ENCODE results near the genes OR1I1 and CYP4F22.

DNA sequence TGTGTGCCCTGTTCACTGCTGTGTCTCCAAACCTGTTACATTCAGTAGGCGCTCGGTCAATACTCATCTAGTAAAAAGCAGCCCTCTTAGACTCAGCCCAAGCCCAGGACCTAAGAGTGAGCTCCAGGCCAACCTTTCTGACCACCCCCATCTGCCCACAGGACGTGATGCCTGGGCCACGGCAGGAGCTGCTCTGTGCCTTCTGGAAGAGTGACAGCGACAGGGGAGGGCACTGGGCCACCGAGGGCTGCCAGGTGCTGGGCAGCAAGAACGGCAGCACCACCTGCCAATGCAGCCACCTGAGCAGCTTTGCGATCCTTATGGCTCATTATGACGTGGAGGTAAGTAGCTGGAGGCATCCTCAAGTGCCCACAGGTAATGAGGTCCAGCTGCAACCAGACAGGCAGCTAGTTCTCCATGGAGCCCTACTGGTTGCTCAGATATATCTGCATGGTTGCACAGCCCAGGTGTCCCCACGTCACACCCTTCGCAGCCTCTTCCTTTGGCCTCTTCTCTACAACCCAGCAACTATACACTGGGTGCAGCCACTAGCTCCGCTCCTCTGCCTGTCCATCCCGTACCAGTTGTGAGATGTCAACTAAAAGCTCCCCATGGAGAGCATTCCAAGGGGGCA is 14.8 kb downstream of the DDX39A start:
- PRO-cap, result no peak
- RAMPAGE, long total RNA, 4 experiments, result no peak in any of the 4 experiments

DNA sequence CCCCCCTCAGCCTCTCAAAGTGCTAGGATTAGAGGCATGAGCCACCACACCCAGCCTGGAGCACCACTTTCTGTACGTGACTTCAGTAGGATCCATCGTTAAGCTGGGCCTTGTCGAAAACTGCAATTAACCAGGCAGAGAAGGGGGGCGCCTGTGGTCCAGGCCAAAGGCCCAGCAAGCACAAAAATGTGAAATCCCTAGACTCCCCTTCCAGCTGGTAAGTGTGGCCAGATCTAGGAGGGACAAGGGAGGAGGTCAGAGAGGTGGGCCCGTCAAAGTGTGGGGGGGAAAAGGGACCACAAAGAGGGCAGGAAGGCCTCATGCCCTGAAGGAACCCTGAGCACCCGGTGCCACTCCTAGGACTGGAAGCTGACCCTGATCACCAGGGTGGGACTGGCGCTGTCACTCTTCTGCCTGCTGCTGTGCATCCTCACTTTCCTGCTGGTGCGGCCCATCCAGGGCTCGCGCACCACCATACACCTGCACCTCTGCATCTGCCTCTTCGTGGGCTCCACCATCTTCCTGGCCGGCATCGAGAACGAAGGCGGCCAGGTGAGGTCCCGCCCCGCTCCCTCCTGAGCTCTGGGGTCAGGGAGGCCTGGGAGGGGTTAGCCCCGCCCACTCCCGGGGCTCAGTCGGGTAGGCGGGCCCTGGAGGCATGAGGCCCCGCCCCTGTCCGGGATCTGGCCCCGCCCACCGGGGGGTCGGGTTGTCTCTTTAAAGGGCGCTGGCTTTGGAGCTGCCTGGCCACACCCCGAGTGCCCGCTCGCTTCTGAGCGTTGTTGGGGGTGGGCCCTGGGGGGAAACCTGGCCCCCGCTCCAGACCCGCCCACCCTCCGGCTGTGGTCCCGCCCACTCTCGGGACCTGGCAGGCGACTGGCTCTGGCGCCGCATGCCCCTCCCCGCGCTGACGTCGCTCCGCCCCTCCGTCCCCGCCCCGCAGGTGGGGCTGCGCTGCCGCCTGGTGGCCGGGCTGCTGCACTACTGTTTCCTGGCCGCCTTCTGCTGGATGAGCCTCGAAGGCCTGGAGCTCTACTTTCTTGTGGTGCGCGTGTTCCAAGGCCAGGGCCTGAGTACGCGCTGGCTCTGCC is 13.4 kb downstream of the DDX39A start:
- PRO-cap, result no peak
- RAMPAGE, long total RNA, 4 experiments, result no peak in any of the 4 experiments

DNA sequence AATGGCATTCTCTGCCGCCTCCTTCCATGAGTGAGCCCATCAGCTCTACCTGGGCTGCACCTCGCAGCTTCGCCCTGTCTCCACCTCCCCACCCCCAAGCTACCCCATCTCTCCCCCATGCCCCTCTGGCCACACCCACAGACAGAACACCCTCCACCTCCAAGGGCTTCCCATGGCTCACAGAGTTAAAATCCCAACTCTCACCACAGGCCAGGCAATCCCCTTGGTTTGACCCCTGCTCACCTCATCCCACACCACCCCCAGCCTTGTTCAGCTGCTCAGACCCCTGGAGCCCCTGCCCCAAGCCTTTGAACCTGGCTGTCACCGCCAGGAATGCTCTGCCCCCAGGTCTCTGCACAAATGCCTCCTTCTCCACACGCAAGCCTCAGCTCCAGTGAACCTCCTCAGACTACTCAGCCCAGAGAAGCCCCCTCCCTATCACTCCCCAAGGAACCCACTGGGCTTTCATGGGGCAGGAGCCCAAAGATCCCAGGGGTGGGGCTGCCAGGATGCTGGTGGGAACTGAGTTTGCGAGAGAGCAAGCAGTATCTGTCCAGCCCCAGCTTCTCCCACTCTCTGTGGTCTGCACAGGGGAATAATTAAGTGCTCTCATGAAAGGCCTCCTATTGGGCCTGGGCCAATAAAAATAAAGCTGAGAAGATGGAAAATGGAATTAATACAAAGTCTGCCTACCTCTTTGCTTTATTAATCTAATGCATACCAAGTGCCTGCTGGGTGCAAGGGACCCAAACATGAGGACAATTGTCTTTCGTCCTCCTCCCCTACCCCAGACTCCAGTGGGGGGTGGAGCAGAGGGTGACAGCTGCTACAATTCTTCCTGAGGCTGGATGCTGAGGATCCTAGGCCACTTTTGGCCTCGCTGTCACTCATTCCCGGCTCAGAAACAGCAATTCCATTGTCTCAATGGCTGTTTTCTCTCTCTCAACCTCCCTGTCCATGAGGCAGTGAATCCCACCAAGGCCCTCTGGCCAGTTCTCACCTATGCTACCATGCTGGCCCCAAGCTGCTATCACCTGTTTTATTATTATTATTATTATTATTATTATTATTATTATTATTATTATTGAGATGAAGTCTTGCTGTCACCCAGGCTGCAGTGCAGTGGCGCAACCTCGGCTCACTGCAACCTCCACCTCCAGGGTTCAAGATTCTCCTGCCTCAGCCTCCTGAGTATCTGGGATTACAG is 5.5 kb downstream of the DDX39A start:
- PRO-cap, result no peak
- RAMPAGE, long total RNA, 4 experiments, result no peak in any of the 4 experiments

DNA sequence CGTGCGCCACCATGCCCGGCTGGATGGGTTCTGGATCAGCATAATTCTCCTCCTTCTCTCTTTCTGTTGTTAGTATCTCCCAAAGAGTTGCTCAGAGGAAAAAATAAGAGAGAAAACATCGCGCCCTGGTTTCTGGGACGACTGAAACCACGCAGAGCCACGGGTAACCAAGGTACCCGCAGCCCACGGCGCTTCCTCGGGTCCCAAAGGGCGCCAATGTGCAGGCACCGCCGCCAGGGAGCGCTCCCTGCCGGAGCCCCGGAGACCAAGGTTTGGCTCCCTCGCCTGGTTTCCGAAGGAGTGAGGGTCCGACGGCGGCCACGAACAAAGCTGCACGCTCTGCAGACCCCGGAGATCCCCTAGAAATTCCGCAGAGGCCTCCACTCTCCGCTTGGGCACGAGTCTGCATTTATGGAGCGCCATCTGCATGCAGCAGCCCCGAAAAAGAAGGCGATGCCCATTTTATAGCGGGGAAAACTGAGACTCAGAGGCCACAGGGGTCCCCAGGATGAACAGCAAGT is 1.2 kb upstream of the PKN1 start:
- PRO-cap, result no peak
- RAMPAGE, long total RNA, 4 experiments, result no peak in any of the 4 experiments

GRCh38 chr19:14450166-14450886 is 17.2 kb downstream of the PKN1 start:
- PRO-cap, result no peak
- RAMPAGE, long total RNA, 4 experiments, result no peak in any of the 4 experiments

DNA sequence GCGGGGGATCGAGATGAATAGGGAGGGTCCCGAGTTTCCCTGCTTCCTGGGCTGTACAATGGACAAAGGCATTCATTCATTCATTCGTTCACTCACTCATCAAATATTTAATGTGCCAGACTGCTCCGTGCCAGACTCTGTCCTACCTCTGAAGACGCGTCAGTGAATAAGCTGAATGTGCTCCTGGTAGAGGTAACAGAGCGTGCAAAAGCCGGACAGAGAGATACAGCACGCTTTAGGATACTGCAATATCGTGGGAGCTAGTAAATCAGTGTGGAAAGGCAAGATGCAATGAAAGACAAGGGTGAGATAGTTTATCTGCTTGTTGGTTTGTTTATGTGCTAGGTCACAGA is 749 bp upstream of the GIPC1 start:
- PRO-cap, result no peak
- RAMPAGE, long total RNA, 4 experiments, result no peak in any of the 4 experiments

- PRO-cap, result no peak
- RAMPAGE, long total RNA, 4 experiments, result no peak in any of the 4 experiments
Measured at GRCh38 chr19:14514059-14514457, 4.1 kb downstream of the DNAJB1 start.

DNA sequence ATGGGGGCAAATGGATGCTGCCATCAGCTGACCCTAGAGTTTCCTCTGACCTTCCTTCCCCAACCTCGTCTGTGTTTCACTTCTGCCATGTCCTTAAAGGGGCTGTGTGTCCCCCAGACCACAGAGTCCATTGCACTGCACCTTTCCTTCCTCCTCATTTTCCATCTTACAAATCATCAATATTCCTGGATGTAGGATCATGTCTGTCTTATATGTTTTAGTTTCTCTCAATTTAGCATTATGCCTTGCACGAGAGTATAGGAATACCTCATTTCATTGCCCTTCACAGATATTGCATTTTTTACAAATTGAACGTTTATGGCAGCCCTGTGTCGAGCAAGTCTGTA is 42.0 kb downstream of the ZNF333 start:
- PRO-cap, result no peak
- RAMPAGE, long total RNA, 4 experiments, result no peak in any of the 4 experiments

DNA sequence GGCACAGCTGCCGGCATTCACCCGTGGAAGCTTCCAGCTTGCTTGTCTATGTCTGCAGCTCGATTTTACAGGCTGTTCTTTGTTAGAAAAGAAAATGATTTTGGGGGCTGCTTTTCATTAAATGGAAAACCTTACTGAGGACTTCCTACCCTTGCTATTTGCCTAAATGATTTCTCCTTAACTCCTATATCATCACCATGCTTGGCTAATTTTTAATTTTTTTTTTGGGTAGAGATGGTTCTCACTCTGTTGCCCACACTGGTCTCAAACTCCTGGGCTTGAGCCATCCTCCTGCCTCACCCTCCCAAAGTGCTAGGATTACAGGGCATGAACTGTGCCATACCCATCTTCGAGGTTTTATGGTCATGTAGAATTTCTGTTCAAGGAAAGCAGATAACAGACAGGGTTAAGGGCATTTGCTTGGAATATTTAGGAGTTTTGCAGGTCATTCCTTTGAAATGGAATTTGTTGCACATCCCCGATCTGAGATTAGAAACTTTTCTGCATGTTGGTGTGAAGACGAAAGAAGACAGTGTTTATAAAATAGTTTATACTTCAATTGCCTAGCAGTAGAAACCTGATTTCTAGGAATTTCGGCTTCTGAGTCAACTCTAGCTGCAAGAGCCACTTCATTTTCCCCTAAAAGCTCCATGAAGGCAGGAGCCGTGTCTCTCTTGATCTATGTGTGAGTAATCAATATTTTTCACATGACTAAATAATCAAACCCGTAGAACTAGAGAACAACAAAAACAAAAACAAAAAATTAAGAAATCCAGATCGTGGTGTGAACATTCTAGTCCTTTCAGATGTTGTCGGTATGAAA is 43.1 kb downstream of the ADGRE2 start:
- PRO-cap, result no peak
- RAMPAGE, long total RNA, 4 experiments, result no peak in any of the 4 experiments

GRCh38 chr19:14784734-14785060 is 6.3 kb upstream of the ADGRE2 start:
- PRO-cap, result no peak
- RAMPAGE, long total RNA, 4 experiments, result no peak in any of the 4 experiments

DNA sequence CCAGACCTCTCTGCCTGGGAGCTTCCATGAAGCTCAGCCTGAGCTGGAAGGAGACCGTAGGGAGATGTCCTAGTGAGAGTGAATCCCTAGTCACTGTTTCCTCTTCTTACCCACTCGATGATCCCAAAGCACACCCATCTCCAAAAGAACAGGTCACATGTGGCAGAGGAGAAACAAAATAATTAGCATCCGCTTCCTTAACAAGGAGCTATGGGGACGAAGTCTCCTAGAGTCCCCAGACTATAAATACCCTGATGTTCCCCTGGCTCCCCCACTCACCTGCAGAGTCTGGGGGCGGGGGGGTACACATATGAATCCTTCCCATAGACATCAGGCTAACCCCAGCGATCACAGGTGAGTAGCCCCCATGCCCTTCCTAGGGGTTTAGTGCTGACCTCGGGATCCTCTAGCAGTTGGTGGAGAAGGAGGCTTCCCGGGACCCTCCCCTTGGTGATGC is at the start of gene OR1I1:
OR1I1 (plus strand) TSS at position 289 of the 457 bp plus-strand sequence.
- PRO-cap, result no peak
- RAMPAGE, long total RNA, 4 experiments, result no peak in any of the 4 experiments

GRCh38 chr19:15180972-15181357 is 19.8 kb downstream of the NOTCH3 start:
- PRO-cap, result no peak
- RAMPAGE, long total RNA, 4 experiments, result no peak in any of the 4 experiments

GRCh38 chr19:15247501-15248555 is 15.6 kb upstream of the EPHX3 start:
- PRO-cap, result no peak
- RAMPAGE, long total RNA, 4 experiments, result no peak in any of the 4 experiments

GRCh38 chr19:15280527-15281299 is 48.5 kb upstream of the EPHX3 start:
- PRO-cap, result no peak
- RAMPAGE, long total RNA, 4 experiments, result start-site peak on the minus strand in 1 of 4 experiments, at chr19:15280516-15280961 at its widest, 9 reads per replicate

- PRO-cap, result no peak
- RAMPAGE, long total RNA, 4 experiments, result no peak in any of the 4 experiments
Measured at GRCh38 chr19:15288461-15289032, 43.8 kb downstream of the BRD4 start.

- PRO-cap, result no peak
- RAMPAGE, long total RNA, 4 experiments, result no peak in any of the 4 experiments
Measured at GRCh38 chr19:15417970-15418642, 682 bp downstream of the AKAP8L start.

- PRO-cap, result no peak
- RAMPAGE, long total RNA, 4 experiments, result no peak in any of the 4 experiments
Measured at GRCh38 chr19:15508166-15508755, at the start of gene CYP4F22. CYP4F22 (plus strand) TSS chr19:15508525.

DNA sequence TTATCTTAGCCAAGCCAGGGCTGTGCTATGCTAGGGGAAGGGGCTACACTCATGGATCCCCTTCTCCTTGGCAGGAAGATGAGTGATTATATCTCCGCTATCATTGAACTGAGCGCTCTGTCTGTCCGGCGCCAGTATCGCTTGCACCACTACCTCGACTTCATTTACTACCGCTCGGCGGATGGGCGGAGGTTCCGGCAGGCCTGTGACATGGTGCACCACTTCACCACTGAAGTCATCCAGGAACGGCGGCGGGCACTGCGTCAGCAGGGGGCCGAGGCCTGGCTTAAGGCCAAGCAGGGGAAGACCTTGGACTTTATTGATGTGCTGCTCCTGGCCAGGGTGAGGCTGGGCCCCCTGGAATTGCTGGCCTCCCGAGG is 32.0 kb downstream of the CYP4F22 start:
- PRO-cap, result no peak
- RAMPAGE, long total RNA, 4 experiments, result no peak in any of the 4 experiments

GRCh38 chr19:15555703-15556177 is 47.4 kb downstream of the CYP4F22 start:
- PRO-cap, result no peak
- RAMPAGE, long total RNA, 4 experiments, result no peak in any of the 4 experiments

DNA sequence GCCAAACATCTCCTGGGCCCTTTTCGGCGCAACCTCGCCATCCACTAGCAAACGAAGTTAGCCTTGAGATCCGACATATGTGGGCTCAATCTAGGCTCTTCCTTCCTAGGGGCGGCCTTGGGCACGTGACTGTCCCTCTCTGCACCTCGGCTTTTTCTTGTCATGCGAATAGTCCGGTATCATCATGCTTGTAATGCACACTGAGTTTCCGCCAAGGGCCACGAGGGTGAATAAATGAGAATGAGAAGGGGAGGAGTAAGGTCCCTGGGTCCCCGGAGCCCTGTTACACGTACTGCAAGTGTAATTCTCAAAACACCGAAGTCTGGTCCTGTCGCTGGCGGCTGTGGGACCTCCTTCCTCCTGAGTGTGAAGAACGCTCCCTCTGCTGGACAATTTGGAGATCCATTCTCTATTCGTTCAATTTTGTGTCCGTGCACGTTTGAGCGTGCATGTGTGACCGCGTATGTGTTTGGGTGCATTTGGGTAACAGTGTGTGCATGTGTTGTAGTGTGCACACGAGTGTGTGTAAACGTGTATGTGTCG is 47.9 kb downstream of the CYP4F22 start:
- PRO-cap, result no peak
- RAMPAGE, long total RNA, 4 experiments, result no peak in any of the 4 experiments